Vermiform appendix (tissue), 1 donor: Measurements from ENCODE around the genes ABHD16B, TPD52L2 and PRPF6.

DNA sequence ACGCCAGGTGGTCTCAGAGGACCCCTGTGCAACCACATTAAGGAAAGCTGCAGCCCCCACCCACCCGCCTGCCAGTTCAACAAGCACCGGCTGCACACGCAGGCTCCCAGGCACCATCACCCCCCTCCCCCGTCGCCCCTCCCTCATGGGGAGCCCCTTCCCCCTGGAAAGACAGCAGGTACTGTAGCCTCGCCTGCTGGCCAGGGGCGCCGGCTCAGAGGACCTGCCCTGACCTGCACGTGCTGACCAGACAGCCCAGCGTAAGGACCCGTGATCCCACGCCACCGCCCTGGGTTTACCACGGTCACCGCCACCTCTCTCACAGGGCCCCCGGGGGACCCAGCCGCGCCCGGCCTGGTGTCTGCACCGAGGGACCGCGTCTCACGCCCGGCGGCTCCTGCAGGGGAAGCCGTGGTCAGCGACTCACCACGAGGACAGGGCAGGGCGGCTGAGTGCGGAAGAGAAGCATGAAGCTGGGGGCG, 12.4 kb downstream of the STMN3 start:
- PRO-cap = no peak

GRCh38 chr20:63656994-63658079, 775 bp upstream of the RTEL1 start:
- PRO-cap = no peak

DNA sequence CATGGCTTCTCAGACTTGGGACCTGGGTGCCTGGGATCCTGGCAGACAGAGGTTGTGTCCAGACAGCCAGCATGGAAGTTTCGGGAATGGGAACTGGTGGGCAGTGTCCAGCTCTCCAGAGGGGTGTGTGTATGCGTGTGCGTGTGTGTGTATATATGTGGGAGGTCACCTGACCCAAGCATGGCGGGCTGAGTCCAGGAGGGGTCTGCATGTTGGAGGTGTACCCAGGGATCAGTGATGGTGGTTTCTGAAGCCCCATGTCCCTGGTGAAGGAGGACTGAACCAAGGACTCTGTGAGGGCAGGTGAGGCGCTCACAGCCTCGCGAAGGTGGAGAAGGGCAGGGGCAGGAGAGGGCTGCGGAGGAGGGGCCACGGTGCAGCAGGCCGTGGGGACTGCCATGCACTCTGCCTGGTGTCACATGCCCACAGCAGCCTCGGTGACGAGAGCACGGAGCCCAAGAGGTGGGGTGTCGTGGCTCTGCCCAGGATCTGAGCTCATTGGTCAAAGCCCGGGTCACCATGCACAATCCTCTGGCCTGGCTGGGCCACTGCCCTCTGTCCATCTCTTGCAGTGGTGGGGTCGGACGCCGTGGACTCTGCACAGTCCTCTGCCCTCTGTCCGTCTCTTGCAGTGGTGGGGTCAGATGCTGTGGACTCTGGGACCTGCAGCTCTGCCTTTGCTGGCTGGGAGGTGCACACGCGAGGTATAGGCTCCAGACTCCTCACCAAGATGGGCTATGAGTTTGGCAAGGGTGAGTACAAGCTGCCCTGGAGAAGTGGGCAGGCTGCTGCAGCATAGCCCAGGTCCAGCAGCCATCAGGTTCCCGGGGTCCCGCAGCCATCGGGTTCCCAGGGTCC, 2.2 kb upstream of the LIME1 start:
- PRO-cap = no peak

GRCh38 chr20:63735420-63736069, 919 bp upstream of the LIME1 start:
- PRO-cap = no peak

- PRO-cap = no peak
Observed at GRCh38 chr20:63736763-63737291, 363 bp downstream of the LIME1 start.

- PRO-cap = no peak
Observed at GRCh38 chr20:63861172-63861731, at the start of gene ABHD16B. TSS of gene ABHD16B (plus strand) at chr20:63861498.

DNA sequence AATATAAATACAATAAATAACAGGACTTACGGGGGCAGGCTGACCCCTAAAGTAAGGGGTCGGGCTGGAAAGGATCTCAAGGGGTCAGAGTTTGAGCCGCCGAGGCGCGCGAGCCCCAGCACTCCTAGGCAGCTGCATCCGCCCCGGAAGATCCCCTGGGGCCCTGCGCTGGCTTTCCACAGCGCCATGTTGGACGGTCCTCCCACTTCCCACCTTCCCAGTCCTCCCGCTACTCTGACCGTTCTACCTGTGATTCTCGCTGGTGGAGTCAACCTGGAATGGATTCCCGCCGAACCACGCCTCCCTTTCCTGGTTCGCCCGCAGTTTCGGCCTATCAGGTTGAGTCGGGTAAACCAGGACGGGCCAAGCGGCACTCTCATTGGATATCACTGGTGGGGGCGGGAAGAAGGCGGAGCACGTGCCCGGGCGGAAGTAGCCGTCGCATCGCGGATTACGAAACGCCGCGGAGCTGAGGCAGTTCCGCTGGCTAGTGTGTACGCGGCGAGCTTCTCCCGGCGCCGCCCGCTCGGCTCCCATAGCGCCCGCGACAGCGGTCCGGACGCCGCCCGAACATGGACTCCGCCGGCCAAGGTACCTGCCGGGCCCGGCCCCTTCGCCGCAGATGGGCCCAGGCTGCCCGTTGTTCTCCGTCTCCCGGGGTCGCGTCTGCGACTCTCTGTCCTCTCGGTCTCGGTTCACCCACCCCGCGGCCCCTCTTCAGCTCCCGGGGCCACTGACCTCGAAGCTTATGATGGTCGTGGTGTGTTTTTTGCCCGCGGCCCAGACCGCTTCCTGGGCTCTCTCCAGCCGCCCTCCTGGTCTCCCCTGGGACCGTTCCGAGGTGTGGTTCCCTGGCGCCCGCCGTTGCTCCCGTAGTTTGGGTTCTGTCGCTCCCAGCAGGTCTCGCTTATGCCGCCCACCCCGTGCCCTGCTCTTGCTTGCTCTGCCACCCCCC, at the start of gene TPD52L2:
TPD52L2 (plus strand) TSS at position 477 of the 955 bp plus-strand sequence.
- PRO-cap = bidirectional peak, plus-strand start at position 477 of the sequence, minus-strand start at position 236 of the sequence

DNA sequence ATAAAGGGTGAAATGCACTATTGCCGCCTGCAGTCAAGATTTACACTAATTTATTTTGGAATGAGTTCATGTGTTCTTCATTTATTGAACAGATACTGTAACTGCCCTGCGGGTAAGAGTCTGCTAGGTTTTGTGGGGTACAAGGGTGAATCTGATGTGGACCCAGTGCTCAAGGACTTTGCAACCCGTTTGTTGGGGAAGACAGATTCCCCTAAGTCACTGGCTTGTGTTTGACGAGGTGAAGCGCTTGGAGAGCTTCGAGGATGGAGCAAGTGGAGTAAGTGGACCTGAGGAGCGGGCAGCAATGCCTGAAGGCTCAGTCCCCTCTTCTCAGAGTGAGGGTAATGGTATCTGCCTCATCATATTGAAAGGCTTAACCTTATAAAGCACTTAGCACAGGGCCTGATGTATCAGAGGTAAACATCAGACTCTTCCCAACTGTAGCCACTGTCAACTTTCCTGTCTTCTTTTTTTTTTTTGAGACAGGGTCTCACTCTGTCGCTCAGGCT, 2.4 kb upstream of the DNAJC5 start:
- PRO-cap = no peak

DNA sequence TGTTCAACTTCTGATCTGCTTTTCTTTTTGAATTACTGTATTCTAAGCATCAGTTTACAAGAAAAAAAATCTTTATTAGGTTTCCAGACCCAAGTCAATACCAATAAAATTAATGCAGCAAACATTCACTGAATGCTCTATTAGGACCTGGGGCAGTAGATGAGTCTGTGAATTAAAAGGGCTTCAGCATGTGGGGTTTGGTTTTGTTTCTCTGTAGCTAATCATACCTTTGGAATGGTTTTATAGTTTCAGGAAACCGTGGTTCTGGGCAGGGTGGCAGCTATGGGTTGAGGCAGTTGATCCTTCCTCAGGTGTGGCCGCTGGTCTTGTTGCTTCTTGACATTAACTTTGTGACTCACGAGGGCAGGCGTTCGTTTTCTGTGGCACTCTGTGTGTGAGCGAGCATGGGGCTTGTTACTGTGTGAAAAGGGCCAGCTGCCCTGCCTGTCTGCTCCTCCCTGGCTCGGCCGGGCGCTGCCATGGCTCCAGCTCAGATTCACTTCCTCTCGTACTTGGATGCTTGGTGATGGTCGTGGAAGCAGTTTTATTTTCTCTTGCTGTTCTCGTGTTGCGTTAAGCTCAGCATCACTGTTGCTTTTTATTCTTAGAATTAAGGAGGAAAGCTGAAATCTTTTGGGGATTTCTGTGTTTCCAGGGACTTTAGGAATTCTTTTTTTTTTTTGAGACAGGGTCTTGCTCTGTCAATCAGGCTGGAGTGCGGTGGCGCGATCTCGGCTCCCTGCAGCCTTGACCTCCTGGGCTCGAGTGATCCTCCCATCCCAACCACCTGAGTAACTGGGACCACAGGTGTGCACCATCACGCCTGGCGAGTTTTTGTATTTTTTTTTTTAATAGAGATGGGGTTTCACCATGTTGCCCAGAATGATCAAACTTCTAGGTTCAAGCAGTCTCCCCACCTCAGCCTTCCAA, 16.3 kb downstream of the DNAJC5 start:
- PRO-cap = unidirectional peak, plus-strand start at position 420 of the sequence

GRCh38 chr20:63940914-63941619, 15.1 kb downstream of the UCKL1 start:
- PRO-cap = no peak

DNA sequence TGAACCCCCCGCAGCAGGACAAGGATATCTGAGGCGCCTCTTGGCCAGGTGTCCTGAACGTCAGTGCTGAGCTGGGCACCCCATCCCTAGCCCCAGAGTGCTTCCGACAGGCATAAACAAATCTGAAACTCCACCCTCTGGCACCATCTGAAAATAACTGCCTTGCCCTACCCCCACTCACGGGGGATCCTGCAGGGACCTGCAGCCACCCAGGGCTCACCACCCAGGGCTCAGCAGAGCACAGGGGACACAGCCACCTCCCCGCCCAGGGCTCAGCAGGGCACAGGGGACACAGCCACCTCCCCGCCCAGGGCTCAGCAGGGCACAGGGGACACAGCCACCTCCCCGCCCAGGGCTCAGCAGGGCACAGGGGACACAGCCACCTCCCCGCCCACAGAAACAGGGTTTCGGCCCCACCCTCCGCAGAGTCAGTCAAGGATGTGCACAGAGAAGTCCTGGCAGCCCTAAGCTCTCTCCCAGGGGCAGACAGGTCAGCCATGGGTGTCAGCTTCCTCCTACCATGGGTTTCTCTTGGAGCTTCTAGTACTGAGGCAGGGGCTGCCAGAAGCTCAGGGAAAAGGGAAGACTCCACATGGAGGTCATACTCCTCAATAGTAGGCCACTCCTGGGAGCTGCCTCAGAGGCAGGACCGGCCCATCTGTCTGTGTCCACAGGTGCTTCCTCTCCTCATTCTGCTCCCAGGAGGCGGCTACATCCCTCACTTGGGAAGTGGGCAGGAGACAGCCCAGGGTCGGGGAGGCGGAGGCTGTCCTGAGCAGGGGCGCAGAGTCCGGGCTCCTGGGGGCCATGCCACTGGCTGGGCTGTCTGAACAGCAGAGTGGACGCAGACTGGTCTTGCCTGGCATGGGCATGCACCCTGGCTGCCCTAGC, 4.6 kb downstream of the UCKL1 start:
- PRO-cap = unidirectional peak, plus-strand start at position 425 of the sequence

- PRO-cap = no peak
Observed at GRCh38 chr20:63968880-63969476, 752 bp downstream of the ZNF512B start.

- PRO-cap = bidirectional peak, plus-strand start at chr20:63981158, minus-strand start at chr20:63980995
Observed at GRCh38 chr20:63980772-63981936, at the start of gene PRPF6. TSS of gene PRPF6 (plus strand) at chr20:63981132.

DNA sequence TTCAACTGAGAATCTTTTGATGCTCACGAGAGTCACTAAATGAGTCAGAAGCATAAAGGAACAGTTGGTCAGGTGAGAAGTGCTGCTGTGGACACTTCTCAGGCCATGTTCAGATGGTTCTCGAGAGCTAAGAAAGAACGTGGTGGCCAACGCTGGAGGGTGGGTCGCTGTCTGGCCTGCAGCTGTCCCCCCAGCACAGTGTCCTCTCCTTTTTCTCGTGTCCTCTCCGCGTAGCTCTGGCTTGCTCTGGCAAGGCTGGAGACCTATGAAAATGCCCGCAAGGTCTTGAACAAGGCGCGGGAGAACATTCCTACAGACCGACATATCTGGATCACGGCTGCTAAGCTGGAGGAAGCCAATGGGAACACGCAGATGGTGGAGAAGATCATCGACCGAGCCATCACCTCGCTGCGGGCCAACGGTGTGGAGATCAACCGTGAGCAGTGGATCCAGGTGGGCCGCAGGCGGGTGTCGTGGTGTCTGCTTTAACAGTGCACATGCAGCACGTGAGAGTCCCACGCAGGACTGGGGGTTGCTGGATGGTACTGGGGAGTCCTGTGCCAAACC, 24.8 kb upstream of the C20orf204 start:
- PRO-cap = no peak

DNA sequence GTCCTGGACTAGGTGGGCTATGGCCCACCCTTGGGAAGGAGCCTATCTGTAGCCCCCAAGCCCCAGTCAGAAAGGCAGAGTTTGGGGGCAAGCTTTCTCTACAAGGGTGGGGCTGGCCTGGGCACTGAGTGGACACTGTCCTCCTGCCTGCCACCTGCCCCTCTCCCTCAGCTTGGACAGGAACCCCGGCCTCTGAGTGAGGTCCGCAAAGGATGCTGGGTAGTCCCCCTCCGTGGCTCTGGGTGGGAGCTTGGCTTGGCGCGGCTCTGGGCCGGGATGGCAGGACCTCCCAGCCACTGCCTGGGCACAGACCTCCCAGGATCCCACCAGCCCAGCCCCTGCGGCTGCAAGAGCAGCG, 2.8 kb upstream of the SOX18 start:
- PRO-cap = no peak

DNA sequence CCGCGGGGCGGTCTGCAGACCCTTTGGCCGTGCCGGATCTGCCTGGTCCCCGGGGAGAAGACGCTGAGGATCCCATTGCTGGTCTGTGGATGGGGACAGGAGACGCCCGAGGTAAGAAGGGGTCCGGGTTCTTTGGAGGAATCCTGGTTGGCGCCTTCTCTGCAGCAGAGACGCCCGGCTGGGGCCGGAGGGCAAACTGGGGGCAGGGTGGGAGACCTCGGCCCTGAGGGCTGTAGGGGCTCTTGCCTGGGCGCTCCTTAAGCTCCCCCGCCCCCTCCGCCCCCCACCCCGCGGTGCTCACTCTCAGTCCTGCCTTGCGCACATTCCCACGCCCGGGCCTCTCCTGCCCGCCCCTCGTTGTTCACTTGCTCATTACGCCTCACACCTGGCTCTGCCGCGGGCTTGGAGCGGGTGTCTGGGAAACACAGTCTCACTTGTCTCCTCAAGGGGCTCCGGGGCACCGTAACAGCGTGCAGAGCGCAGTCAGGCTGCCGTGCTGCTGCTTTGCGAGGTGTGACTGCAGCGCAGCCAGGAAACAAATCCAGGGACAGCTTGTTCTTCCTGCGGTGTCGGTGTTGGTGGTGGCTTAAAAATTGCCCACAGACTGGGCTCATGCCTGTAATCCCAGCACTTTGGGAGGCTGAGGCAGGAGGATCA, 4.8 kb downstream of the NPBWR2 start:
- PRO-cap = no peak

DNA sequence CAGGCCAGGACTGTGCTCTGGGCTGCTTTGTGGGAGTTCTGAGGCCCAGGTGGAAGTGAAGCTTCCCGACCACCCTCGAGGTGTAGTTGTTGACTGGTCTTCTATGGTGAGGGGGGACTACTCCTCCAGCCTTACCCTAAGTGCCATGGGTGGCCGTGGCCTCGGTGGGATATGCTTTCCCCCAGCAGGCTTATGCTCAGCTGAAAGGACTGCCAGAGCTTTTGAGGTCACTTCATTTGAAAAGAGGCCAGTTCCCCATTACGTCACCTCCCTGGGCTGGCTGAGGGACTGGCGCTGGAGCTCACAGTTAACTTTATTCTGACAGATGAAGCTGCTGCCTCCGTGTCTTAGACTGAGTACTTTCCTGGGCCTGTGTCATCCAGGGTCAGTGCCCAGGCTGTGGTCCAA, 42.9 kb upstream of the PCMTD2 start:
- PRO-cap = no peak

GRCh38 chr20:64213798-64214156, 41.8 kb upstream of the PCMTD2 start:
- PRO-cap = no peak

DNA sequence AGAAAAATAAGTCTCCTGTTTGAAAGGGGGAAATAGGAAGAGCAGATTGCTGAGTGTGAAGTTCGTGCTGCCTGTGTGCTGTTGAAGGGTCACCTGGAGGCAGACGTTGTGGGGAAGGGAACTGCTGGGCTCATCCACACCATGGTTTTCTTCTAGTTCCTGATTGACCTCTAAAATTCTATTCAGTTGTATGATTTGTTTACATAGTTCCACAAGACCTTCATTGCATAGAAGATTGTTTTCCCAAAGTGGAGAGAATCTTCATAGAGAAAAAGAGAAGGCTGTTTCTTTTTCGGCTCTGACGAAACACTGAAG, 18.0 kb downstream of the PCMTD2 start:
- PRO-cap = no peak

- PRO-cap = no peak
Observed at GRCh38 chr20:64286352-64286793, 30.8 kb downstream of the PCMTD2 start.